RPMI7951 (cell line): ENCODE measurements around a stretch of chr12.

DNA sequence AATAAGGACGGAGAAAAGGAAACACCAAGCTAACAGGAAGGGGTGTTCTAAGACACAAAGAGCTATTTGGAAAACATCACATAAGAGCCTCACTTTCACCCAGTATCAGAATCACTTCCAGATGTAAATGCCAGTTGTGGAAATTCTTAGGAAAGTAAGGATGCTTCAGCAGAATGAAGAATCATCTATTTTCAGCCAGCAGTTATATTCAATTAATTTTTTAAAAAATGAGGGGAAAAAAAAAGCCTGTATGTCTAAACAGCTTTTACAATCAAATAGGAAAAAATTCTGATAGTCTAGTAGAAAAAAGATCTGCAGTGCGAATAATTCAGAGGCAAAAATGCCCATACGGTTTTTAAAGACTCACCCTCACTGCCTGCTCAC is 25.3 kb downstream of the SFSWAP start:
- RAMPAGE, long total RNA, result no peak

- RAMPAGE, long total RNA, result no peak
These were observed 353 bp downstream of the MMP17 start for GRCh38 chr12:131828485-131829006.

DNA sequence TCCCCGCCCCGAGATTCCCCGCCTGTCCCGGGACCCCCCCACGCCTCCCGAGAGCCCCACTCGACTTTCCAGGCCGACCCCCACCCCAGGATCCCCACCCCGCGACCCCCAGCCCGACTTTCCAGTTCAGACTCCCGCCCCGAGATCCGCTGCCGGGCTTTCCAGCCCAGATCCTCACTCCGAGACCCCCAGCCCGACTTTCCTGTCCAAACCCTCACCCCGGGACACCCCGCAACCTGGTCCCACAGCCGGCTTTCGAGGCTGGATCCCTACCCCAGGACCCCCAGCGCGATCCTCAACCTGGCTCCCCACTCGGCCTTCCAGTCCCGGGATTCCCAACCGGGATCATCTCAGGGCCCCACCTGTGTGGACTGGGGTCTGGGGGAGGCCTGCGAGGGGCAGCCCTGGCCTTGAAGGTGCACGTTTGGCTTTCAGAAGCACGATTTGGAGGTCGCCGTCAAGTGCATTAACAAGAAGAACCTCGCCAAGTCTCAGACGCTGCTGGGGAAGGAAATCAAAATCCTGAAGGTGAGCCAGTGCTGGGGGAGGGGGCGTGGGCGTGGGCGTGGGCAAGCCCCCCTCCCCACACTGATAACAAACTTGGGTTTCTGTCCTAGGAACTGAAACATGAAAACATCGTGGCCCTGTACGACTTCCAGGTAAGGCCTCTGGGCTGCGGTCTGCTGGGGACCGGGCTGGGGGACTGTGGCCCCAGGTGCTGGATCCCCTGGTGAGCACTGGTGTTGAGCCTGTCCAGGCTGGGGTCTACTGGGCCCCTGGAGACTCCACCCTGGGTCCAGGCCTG is 946 bp downstream of the ULK1 start:
- RAMPAGE, long total RNA, result no peak

DNA sequence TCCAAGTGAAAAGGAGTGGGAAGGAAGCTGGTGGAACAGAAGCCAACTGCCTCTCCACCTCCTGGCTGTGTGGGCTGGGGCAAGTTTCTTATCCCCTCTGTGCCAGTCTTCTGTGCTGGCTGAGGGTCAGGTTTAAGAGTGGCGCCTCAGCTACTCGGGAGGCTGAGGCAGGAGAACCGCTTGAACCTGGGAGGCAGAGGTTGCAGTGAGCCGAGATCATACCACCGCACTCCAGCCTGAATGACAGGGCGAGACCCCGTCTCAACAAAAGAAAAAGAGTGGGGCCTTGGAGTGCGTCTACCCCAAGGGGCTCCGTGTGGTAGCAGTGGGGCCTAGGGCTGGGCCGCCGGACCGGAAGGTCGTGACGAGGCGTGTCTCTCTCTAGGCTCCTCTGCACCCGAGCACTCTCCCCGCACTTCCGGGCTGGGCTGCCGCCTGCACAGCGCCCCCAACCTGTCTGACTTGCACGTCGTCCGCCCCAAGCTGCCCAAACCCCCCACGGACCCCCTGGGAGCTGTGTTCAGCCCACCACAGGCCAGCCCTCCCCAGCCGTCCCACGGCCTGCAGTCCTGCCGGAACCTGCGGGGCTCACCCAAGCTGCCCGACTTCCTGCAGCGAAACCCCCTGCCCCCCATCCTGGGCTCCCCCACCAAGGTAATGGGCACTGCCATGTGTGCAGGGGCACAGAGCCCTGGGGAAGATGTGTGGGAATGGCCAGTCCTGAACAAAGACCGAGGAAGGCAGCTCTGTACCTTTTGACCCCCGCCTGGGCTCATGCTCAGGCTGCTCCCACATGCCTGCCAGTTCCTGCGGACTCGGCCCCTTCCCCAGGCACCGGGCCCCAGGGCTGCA is 13.3 kb upstream of the PUS1 start:
- RAMPAGE, long total RNA, result no peak

- RAMPAGE, long total RNA, result no peak
These were observed 11.0 kb upstream of the PUS1 start for GRCh38 chr12:131917953-131918656.

GRCh38 chr12:131930270-131930562 is 1.1 kb downstream of the PUS1 start:
- RAMPAGE, long total RNA, result no peak

GRCh38 chr12:131938397-131938703 is 9.3 kb downstream of the PUS1 start:
- RAMPAGE, long total RNA, result no peak

DNA sequence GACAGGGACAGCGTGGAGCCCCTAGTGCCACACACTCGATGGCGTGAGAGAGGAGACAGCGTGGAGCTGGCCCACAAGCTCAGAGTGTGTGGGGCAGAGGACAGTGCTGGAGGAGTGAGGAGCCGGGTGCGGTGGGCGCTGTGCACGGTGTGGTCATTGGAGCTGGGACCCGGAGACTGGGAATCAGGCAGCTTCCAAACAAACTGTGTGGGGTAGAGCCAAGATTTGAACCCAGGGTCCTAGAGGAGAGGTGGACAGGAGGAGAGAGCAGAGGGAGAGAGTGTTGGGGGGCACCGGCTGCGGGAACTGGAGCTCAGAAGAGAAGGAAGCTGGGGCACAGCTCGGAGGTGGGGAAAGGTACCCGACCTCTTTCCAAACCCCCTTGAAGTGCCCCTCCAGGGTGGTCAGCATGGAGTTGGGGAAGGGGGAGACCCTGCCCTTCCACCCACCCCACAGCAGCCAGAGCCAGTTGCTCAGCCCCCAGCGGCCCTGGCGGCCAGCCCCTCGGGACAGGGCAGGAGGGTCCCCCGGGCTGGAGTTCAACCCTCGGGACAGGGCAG is 91.0 kb downstream of the NOC4L start:
- RAMPAGE, long total RNA, result no peak

- RAMPAGE, long total RNA, result no peak
These were observed 14.4 kb upstream of the GALNT9 start for GRCh38 chr12:132343801-132344154.

- RAMPAGE, long total RNA, result no peak
These were observed 43.7 kb upstream of the FBRSL1 start for GRCh38 chr12:132446191-132446629.

GRCh38 chr12:132502301-132502862 is 12.4 kb downstream of the FBRSL1 start:
- RAMPAGE, long total RNA, result no peak

DNA sequence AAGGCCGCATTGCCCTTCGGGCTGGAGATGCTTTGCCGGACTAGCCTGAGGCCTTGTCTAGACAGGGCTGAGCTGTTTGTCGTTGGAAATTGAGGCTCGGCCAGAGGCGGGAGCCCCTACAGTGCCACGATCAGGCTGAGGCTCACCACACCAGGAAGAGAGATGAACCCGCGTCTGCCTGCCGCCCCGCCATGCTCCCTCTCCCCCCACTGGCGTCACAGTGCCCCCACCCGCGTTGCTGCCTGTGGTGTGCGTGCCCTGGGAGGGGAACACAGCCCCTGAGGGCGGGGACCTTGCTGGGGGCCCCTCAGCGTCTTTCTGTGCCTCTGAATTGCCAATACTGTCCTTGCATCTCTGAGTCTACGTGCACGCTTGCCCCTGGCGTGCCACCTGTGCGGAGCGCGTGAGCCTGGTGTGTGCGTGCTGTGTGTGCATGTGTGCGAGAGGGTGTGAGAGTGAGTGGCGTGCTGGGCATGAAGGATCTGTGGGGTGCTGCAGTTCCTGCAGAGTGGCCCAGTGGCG is 20.6 kb downstream of the FBRSL1 start:
- RAMPAGE, long total RNA, result no peak

DNA sequence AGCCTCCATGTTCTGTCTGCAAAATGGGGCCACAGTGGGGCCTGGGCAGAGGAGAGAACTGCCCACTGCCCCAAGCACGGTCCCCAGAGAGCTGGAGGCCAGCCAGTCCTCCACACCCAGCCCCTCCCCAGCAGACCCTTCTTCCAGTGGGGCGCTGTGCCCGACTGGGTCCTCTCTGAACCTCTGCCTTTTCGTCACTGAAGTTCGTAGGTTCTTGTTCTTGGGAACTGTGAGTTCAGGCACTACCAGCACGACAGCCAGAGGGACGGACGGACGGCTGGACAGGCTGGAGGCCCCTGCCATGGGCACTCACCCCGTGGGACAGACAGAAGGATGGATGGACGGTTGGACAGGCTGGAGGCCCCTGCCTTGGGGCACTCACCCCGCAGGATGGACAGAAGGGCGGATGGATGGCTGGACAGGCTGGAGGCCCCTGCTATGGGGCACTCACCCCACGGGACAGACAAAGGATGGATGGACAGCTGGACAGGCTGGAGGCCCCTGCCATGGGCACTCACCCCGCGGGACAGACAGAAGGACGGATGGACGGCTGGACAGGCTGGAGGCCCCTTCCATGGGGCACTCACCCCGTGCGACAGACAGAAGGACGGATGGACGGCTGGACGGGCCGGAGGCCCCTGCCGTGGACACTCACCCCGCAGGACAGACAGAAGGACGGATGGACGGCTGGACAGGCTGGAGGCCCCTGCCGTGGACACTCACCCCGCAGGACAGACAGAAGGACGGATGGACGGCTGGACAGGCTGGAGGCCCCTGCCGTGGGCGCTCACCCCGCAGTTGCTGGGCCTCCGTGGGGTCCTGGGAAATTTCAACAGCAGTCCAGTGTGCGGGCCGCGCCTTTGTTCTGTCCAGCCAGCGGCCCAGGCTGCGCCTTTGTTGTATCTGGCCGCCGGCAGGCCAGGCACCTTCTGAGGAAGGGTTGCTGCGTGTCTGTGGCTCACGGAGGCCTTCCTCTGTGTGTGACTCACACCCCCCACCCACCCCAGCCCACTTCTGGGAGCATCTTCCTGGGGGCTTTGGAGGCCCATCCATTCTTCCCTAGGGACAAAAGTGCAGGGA is 57.9 kb downstream of the LRCOL1 start:
- RAMPAGE, long total RNA, result no peak

DNA sequence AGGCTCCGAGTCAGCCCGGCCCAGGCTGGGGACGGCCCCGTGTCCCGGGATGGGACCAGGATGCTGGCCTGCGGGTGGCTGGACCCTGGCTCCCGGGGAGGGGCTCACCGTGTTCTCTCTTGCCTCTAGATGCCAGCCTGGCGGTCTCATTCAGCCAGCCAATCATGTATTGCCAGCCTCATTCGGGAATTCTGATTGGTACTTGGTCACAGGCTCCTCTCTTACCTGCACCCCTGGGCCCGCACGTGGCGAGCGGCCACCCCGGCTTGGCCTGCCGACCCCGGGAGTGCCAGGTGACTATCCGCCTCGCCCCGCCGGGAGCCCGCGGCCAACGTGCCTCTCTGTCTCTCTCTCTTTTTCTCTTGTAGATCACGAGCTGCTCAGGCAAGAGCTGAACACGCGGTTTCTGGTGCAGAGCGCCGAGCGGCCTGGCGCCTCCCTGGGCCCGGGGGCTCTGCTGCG is 39.4 kb downstream of the LRCOL1 start:
- RAMPAGE, long total RNA, result no peak

DNA sequence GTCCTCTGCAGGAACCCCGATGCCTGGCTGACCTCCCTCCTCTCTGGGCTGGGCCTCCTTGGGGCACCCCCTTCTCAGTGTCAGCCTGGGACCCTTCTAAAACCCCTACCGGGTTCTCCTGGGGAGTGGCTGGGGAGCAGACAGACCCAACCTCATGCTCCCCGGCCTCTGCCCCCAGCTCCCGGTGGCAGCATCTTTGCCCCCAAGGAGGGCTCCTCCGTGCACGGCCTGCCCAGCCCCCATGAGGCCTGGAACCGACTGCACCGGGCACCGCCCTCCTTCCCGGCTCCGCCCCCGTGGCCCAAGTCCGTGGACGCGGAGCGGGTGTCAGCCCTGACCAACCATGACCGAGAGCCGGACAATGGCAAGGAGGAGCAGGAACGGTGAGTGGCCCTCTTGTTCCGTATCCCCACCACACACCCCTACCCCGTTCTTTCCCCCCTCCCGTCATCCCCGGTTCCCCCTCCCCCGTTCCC is 28.5 kb downstream of the LRCOL1 start:
- RAMPAGE, long total RNA, result no peak

GRCh38 chr12:132608744-132609374 is 1.5 kb downstream of the LRCOL1 start:
- RAMPAGE, long total RNA, result no peak

GRCh38 chr12:132618884-132619307 is 320 bp downstream of the P2RX2 start:
- RAMPAGE, long total RNA, result no peak

GRCh38 chr12:132726122-132727218 is 15.8 kb downstream of the PGAM5 start:
- RAMPAGE, long total RNA, result no peak

GRCh38 chr12:132742885-132743540 is 18.6 kb downstream of the ANKLE2 start:
- RAMPAGE, long total RNA, result no peak

- RAMPAGE, long total RNA, result no peak
These were observed 20.7 kb upstream of the CHFR start for GRCh38 chr12:132907952-132908649.